Calu3 (cell line): Measurements from ENCODE around the genes GAS8 and PRDM7.

GRCh38 chr16:89717667-89718748 is 2.7 kb downstream of the VPS9D1 start:
- PRO-cap: no peak

DNA sequence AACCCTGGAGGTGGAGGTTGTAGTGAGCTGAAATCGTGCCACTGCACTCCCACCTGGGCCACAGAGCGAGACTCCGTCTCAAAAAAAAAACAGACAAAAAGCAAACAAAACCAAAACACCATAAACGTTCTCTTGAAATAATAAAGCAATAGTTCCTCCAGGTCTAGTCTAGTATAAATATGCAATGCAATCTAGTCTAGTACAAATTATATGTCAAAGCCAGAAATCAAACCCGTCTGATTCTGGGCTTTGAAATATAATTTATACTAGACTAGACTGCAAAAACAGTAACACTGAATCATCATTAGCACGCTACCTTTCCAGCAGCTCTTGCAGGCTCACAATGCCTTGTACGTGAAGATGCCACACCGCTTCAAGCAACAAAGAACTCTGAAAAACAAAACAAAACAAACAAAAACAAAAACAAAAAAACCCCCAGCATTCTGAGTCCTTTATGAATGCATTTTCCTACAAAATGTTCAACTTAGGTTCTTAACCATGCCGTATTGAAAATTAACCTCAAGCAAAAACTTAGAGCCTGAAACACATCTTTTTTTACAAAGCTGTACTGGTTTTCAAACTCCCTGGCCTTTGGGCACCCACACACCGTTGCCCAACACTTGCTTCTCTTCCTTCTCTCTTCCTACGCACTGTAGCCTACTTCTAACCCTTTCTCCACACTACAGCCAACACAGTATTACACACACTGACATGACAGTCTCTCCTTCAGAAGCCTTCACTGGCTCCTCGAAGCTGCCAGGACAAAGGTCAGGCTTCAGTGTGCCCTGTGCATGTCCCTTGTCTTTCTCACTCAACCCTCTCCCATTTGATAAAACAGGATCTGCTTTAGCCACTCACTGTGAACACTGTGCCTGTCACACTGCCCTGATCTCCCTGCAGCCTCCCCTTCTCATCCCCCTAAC is 8.2 kb downstream of the FANCA start:
- PRO-cap: no peak

DNA sequence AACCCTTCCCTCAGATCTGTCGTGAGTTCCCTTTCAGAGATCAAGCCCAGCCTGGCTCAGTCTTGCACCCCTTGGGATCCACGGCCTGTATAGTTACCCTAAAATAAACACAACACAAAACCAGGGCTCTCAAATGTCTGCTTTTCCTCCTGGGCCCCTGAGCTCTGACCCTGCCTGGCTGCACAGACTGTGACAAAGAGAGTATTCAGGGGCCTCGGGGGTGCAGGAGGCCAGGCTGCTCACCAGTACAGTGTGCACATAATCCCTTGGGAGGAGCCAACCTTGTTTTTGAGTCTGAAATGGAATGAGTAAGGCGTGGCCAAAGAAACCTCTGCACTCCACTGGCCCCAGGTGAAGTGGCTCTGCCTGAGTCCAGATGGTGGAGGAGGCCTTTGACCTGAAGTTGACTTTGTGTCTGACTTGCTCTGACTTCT is 5.8 kb upstream of the SPIRE2 start:
- PRO-cap: no peak

DNA sequence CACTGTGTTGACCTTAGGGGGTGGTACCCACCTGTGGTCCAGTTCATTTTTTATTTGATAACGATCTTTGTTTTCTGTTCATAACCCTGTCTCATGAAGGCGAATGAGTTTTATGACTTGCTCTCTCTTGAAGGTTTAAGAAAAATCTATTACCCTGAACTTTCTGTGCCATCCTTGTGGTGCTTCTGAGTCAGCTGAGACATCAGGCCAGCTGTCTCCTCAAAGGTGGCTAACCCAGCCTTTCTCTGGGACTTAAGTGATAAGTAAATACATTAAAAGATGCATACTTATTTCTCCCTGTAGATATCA is 2.0 kb downstream of the SPIRE2 start:
- PRO-cap: no peak

GRCh38 chr16:89841135-89841754 is 13.0 kb downstream of the SPIRE2 start:
- PRO-cap: no peak

- PRO-cap: no peak
Measured at GRCh38 chr16:89893381-89894020, 20.1 kb downstream of the TCF25 start.

- PRO-cap: bidirectional peak, plus-strand start at chr16:90020447, minus-strand start at chr16:90020387
Measured at GRCh38 chr16:90020174-90020555, 909 bp upstream of the DBNDD1 start.

DNA sequence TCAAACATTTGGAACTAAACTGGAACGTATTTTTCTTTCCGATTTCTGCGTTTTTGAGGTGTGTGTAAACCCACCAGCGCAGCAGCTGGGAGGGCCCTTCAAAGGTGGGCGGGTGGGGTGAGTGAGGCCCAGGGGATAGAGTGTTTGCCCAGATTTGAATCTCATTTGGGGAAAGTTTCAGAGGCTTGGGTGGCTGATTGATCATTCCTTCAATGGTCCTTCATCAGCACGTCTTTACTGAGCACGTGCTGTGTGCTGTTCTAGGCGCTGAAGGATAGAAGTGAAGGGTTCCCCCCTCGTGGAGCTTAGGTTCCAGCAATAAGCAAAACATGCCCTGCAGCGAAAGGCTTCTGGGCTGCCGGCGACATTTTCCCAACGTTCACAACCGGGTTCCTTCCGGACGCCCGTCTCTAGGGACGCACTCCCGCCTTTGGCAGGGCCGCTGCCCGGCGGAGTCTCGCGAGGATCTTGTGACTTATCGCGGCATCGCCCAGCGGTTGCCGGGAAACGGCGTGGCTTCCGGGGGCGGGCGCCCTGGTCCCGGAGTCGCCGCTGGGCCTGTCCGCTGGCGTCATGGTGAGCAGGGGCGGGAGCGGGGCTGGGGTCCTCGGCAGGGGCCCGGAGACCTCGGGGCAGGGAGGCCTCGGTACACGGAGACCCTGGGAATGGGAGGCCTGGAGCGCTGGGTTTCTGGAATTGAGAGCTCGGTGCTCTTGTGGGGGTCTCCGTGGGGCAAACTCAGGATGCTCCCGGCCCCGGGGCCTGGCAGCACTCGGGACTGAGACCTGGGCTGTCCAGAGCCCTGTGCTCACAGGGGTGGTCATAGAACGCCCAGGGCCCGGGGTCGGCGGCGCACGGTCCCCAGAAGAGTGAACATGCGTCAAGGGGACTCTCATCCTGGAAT is at the start of gene GAS8:
Gene GAS8, plus strand, starts transcription at position 532 of the 904 bp plus-strand sequence.
- PRO-cap: bidirectional peak, plus-strand start at position 545 of the sequence, minus-strand start at position 432 of the sequence

GRCh38 chr16:90047504-90048218 is 25.2 kb downstream of the GAS8 start:
- PRO-cap: no peak

DNA sequence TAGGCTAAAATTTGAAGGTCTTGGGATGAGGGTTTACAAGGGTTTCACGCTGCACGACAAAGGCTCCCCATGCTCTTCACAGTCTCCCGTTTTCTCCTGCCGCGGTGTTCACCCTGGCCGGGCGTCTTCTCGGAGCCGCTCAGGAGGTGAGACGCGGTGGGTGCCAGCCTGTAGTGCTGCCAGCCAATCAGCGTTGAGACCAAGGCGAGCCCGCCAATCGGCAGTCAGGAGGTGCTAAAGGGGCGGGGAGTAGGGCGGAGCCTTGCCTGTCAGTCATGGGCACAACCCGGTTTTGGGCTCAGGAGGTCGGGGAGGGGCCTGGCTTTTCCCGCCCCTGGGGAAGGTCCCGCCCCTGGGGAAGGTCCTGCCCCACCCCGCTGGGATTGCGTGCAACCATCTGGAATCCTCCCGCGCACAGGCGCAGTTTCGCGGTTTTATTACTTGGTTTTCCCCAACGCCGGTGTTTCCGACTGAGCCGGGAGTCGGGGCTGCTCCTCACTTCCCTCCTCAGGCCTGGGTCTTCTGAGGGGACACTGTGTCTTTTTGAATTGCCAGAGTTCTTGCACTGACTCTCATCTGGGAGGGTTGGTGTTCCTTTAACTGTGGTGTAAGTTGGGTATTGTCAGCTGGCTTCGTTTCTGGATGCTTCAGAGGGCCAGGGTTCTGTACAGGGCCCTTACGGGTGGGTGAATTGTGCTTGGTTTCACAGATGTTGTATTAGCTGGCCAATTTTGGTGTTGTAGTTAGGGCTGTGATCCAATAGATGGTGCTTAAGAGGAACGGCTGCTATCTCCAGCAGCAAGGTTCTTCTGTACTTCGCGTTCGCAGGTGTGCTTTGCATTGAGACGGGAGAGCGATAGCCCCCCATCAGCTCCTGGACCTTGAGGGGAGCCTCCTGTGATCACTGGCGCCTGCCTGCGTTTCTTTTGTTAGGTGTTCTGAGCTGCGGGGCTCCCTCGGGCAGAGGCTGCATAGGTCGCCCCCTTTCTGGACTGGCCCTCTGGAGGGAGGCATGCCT is at the start of gene PRDM7:
Gene PRDM7, minus strand, starts transcription at position 143 of the 1,018 bp plus-strand sequence.
- PRO-cap: bidirectional peak, plus-strand start at position 463 of the sequence, minus-strand start at position 131 of the sequence